Bronchus (tissue), 1 donor: ENCODE measurements around the genes TRIM26, ATAT1 and FLOT1.

GRCh38 chr6:30171437-30172513 lies 8.4 kb downstream of the TRIM15 start:
- PRO-cap, result no peak

DNA sequence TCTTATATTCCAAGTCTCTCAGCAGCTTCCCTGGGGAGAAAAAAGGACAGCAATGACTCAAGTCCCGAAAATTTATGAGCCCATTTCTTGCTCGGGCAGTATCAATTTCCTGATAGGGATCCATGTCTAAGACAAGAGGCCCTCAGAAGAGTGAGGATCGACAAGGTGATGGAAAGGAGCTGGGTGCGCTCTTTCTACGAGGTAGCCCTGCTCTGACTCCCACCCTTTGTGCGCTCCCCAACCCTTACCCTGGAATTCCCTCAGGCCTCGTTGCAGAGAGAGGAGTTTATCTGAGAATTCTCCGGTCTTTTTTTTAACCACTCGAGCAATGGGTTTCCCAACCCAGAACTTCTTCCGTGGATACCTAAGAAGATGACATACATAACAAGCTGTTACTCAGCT lies 24.0 kb downstream of the TRIM26 start:
- PRO-cap, result no peak

DNA sequence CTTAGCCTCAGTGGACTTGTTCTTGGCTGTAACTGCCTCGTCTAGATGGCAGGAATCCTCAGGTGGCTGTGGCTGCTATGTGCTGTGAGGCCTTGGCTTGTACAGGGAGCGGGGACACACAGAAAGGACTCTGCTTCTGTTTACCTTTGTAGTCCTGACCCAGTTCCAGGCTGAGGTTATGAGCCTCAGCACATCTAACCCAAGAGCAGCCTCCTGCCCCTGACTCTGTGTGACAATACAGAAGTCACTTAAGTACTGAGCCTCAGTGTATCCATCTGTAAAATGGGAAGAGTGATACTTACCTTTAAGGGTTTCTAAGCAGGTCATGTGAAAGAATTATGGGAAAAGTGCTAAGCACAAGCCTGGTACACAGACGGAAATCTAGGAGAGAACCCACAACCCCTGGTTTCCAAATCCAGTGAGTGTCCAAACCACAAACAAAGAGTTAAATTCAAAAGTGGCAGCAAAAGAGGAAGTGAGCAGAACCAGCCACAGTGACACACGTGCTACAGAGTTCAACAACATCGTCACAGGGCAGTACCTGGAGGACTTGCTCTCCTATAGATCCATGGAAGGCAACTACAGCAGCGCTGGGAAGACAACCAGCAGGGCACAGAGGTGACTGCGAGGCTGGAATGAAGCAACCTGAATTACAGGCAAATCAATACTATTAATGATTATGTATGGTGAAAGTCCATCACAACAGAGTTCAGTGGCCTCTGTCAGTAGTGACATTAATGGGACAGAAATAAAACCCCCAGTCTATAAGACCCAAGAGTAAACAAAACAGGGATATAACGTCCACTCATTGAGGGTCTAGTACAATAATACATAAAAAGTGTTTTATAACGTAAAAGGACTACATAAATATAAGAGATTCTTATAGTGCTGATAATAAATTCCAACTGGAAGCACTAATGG lies 12.5 kb downstream of the TRIM26 start:
- PRO-cap, result no peak

DNA sequence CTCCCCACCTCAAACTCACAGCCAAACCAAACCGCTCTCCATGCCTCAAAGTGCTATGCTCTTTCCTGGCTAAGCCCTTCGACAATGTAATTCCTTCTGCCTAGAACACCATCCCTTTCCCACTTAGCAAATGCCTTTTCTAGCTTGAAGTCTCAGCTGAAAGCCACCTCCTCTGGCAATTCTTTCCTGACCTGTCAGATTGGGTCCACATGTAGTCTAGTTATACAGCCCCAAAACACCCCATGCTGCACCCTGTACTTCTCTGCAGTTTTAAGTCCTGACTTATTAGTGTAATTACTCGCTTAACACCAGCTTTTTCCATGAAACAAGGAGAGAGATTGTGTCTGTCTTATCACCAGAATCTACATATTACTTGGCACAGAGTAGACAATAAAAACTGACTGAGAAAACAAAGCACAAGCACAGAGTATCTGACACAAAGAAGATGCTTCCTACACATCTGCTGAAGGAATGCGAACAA lies 5.5 kb downstream of the TRIM26 start:
- PRO-cap, result no peak

DNA sequence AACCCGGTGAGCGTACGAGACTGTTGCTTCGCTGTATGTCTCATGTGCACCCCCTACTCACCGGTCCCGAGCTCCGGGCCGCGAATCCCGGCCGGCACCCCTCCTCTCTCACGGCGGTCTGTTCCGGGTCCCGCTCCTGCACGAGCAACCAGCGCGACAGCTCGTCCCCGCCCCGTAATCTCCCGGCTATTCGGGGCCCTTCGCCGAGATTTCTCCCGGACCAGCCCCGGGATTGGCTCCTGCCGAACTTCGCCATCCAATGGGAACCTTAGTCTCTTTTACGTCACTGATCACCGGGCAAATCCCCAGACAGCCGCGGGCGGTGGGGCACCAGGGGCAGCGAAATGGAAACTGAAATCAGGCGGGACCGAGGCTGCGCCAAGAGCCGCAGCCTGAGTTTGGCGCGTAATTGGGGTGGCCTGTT lies at the start of gene TRIM26:
TSS of gene TRIM26 (minus strand) at position 163 of the 424 bp plus-strand sequence.
- PRO-cap, result bidirectional peak, plus-strand start at position 360 of the sequence, minus-strand start at position 120 of the sequence

GRCh38 chr6:30283136-30284092 lies 43.3 kb upstream of the TRIM39 start:
- PRO-cap, result no peak

DNA sequence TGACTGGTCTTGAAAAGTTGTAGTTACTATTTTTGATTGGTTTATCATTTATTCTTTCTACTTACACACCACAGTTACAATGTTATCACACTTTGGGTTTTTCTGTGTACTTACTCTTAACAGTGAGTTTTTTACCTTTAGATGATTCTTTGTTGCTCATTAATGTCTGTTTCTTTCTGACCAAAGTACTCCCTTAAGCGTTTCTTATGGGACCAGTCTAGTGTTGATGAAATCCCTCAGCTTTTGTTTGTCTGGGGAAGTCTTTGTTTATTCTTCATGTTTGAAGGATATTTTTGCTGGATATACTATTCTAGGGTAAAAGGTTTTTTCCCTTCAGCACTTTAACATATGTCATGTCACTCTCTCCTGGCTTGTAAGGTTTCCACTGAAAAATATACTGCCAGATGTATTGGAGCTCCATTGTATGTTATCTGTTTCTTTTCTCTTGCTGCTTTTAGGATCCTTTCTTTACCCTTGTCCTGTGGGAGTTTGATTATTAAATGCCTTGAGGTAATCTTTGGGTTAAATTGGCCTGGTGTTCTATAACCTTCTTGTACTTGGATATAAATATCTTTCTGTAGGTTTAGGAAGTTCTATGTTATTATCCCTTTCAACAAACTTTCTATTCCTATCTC lies 40.7 kb upstream of the TRIM39 start:
- PRO-cap, result no peak

- PRO-cap, result no peak
These were observed 7.4 kb upstream of the TRIM39 start for GRCh38 chr6:30319065-30320051.

DNA sequence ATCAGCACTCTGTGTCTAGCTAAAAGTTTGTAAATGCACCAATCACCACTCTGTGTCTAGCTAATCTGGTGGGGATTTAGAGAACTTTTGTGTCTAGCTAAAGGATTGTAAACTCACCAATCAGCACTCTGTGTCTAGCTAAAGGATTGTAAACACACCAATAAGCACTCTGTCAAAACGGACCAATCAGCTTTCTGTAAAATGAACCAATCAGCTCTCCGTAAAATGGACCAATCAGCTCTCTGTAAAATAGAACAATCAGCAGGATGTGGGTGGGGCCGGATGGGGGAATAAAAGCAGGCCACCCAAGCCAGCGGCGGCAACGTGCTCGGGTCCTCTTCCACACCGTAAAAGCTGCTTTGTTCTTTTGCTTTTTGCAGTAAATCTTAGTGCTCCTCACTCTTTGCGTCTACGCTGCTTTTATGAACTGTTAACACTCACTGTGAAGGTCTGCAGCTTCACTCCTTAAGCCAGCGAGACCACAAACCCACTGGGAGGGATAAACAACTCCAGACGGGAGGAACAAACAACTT lies 29.1 kb downstream of the HLA-E start:
- PRO-cap, result no peak

GRCh38 chr6:30527653-30528488 lies 28.4 kb downstream of the GNL1 start:
- PRO-cap, result no peak

GRCh38 chr6:30549568-30550144 lies 6.6 kb downstream of the GNL1 start:
- PRO-cap, result no peak

DNA sequence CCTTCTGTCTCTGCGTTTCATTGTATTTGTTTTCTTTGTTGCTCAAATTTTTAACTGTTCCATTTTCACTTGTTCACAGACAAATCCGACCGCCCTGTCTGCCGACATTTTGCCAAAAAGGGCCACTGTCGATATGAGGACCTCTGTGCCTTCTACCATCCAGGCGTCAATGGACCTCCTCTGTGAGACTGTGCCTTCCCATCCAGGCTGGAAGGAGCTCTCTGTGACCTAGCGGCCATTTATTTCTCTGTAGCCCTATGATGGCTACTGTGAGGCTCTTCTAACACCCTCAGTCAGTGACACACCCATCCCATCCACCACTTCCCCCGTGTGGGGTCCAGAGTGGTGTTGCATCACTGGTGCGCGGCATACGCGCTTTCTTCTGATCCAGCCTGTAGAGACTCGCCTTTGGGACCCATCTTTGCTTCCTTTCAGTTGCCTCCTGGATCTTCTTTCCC lies 5.2 kb downstream of the PRR3 start:
- PRO-cap, result no peak

GRCh38 chr6:30582343-30582713 lies 11.1 kb downstream of the ABCF1 start:
- PRO-cap, result no peak

DNA sequence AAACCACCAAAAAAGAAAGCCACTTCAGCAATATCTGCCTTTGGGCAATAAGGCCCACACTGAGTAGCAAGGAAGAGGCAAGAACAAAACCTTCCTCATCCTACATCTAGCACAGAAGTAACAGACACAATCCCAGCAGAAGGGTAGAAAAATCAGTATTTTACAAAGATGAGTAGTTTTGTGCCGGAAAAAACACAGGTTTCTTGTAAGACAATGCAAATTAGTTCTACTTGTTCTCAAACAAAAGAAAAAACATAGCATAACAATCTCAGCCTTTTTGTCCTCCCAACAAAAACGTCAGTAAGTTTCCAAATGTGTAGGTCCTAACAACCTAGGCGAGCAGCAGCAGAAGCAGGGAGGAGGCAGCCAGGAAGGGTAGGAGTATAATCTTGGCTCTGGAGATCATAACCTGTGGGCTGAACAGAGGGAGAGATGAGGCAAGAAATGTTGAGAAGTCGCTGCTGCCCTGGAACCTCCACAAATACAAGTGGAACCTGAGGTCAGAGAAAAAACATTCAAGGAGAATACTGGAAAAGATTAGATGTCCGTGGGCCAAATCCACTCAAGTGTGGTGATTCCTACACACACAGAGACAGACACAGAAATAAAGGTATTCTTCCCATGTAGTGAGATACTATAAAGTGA lies 5.6 kb downstream of the PPP1R10 start:
- PRO-cap, result no peak

DNA sequence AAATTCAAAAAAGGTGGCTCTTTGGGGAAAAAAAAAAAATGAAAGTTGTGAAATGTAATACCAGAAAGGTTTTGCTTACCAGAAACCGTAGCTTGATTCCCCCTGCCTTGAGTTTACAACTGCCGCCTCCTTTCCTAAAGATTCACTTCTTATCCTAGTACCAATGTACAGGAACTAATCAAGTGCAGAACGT lies 2.9 kb downstream of the PPP1R10 start:
- PRO-cap, result no peak

- PRO-cap, result bidirectional peak, plus-strand start at chr6:30626878, minus-strand start at chr6:30626899
These were observed at the start of gene ATAT1 for GRCh38 chr6:30626229-30627569. Gene ATAT1, plus strand, starts transcription at chr6:30626874.

DNA sequence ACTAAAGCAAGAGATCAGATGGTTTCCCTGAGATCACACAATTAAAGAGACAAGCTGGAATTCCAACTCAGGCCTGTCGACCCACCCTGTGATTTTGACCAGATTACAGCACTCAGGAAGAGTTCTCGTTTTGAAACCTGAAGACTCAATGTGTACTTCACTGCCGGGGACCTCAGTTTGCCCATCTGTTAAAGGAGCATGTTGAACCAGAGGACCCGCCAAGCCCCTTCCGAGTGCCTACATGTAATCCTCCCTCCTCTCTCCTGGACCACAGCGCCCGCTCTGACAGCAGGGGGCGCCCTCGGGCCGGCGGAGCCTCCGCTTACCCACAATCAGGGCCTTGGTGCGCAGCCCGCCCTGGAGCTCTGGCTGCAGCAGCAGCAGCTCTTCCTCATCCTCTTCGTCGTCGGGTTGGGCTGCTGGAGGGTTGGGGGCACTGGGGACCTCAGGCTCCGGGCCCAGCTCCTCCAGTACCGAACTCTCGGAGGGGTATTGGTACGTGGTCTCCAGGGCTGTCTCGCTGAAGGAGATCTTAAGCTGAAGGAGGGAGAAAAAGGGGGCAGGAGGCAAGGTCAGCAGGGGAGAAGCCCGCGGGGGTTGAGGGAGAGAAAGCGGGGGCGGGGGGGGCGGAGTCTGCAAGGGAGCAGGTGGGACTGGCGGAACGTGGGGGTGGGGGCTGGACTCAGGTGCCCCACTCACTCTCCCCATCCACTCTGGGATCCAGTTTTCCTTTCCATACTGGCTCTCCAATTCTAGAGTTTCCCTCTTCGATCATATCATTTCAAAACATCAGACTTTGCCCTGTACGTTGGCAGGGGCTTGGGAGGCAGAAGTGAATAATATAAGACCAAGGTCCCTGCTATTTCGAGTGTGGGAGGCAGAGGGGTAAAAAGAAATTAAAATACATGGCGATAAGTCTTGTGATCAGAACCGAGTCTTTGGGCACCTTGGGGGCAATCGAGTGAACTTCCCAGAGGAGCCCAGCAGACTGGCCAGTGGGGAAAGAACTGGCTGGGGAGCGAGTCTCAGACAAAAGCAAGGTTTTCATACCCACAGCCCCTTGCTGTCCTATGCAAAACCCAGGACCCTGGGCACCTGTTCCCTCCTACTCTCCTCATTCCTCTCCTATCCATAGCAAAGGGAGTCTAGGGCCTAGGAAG lies 6.4 kb upstream of the DHX16 start:
- PRO-cap, result no peak

DNA sequence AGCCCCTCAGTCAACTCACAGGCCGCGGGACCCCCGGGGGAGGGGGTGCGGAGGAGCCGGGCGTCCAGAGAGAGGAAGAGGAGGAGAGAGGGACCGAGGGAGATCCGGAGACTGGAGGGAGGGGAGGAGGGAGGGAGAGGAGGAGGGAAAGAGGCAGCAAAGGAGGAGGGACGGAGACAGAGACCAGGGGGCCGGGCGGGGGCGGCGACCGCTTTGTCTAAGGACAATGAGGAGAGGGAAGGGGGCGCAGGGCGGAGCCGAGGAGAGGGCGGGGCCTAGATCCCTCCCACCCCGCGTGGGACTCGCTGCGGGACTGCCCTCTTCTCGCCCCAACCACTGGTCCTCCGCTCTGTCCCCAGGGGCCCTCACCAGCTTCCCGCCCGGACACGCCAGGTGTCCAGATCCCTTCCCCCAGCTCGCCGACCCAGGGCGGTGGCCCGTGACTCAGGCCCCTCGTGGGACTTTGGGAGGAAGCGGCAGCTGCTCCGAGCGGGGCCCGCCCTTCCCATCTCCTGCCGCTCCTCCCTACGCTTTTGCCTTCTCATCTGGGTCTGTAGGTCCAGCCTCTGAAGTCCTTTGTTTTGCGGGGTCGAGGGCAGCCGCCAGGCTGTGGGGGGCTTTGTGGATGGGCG lies 766 bp upstream of the PPP1R18 start:
- PRO-cap, result bidirectional peak, plus-strand start at position 284 of the sequence, minus-strand start at position 113 of the sequence

DNA sequence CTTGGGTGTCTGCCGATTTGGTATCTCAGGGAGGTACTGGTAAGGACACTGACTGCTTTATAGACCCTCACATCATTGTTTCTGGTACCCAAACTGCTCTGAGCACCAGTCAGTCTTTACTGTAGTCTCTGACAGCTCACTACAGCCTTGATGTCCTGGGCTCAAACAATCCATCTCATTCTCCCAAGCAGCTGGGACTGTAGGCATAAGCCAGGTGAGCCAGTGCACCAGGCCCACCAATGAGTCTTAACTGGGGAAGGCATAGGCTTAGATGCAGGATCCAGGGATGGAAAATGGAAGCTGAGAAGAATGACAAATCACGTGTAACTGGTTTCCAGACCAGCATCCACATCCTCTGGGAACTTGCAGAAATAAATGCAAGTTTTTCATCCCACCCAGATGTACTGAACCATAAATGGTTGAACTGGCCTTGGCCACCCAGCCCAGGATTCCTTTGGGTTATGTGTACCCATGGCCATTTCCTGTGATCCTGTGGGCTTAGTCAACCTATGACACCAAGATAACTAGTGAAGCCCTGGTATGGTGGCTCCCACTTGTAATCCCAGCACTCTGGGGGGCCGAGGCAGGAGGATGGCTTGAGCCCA lies 5.7 kb downstream of the TUBB start:
- PRO-cap, result no peak

DNA sequence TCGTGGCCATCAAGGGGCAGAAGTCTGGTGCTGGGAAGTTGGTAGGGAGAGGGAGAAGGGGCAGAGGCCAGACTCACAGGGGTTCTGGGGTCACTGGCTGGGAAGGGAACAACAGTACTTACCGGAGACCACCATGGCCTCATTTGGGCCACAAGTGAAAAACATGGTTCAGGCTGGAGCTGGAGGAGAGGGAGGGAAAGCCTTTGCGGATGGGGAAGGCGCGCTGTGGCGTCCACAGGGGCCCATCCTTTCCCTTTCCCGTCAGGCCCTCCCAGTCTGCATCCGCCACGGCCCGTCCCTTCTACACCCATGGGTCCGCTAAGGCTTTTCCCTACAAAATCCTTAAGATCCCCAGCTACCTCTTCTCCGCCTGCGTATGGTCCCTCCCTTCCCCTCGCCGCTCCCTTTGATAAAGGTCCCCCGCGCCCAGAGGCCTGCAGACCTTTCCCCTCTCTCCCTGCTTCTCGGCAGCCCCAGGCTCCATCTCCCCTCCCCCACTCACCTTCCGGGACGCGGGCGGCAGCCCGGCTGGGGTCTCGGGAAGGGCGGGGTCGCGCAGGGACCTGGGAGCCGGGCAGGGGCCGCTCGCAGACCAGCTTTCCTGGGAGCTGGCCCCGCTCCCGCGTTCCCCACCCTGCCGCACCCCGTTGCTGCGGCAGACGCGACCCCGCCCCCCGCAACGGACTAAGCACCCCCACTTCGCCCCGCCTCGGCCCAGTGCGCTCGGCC lies at the start of gene FLOT1:
TSS of gene FLOT1 (minus strand) at position 663 of the 729 bp plus-strand sequence.
- PRO-cap, result bidirectional peak, plus-strand start at position 274 of the sequence, minus-strand start at position 311 of the sequence; bidirectional peak, plus-strand start outside the sequence, minus-strand start at position 661 of the sequence